Amniotic epithelial cell (primary cell): ENCODE data around the gene TSPAN11.

DNA sequence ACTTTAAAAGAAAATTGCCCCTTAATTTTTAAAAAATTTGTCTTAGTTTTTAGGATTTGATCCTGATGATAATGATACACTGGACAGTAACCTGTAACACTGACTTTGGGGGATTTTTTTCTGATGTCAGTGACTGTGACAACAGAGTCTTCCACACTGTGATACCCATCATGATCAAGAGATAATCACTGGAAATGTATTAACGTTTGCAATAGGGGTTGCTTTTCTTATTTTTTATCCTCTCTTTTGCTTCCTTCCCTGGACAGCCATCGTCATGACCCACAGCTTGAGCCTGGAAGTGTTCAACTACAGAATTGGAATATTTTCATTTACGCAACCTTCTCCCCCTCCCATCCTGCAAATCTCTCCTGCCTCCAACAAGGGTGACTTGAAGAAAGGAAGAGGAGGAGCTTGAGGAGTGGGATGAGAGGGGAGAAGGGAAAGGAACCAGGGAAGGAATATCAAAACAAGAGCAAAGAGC is 1.5 kb upstream of the MANSC4 start:
- RRBS = no CpG with 5 or more reads among the region's 3 CpGs

DNA sequence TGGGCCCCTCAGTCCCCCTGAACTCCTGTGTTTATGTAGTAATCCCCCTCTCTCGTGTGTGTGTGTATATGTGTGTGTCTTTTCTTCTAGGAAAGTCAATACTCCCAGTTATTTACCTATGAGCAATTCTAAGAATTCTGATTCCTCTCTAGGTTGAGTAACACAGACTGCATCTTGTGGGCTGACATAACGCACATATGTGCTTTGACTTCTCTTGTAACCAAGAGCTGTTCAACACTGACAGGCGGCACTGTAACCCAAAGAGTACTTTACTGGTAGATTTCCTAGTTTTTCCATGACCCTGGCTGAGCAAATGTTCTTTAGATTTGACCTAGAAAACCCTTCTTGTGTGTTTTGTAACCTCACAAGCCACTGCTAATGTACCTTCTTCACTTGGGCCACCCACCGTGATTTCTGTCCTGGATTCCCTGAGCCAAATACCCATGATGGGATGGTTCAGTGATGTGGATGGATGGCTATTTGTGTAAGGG is 15.0 kb upstream of the MANSC4 start:
- RRBS = no CpG with 5 or more reads among the region's 4 CpGs

- RRBS = no CpG with 5 or more reads among the region's 5 CpGs
Observed at GRCh38 chr12:28204536-28205273, 14.4 kb downstream of the CCDC91 start.

GRCh38 chr12:28302393-28303044 is 112.3 kb downstream of the CCDC91 start:
- RRBS = no CpG with 5 or more reads among the region's 1 CpG

- RRBS = 1% methylated on average over 15 of the region's 32 CpGs
Observed at GRCh38 chr12:29380340-29381041, 481 bp downstream of the ERGIC2 start.

DNA sequence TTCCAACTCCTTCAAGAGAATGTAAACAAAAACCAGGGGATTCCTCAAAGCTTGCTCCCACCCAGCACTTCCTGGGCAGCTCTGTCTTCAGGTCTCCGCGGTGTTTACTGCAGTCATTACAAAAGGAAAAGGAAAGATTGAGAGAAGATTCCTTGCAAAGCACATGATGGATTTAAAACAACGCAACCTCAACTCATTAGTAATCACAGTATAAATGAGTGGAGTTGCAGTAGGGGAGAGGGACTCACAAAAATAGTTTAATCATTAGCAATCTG is 49.6 kb upstream of the OVCH1 start:
- RRBS = no CpG with 5 or more reads among the region's 3 CpGs

DNA sequence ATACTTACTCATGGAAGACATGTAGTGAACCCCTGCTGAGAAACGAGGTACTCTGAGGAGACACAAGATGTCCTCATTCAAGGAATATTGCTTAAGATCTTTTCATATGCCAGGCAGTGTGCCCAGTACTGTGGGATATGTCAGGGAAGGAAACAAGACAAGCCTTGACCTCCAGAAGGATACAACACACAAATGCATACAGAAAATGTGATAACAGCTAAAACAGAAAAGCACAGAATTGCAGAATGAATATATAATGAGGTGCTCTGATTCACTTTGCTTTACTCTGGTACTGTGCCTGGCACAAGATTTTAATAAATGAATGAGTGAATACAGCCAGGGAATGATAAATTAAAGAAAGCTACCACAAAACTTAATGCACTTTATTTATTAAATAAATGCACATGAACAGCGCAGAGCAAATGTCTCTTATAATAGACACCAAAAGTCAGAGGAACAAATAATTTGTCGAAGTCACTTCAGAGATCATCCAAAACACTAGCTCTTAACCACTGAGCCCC is 75.7 kb downstream of the TMTC1 start:
- RRBS = no CpG with 5 or more reads among the region's 3 CpGs

DNA sequence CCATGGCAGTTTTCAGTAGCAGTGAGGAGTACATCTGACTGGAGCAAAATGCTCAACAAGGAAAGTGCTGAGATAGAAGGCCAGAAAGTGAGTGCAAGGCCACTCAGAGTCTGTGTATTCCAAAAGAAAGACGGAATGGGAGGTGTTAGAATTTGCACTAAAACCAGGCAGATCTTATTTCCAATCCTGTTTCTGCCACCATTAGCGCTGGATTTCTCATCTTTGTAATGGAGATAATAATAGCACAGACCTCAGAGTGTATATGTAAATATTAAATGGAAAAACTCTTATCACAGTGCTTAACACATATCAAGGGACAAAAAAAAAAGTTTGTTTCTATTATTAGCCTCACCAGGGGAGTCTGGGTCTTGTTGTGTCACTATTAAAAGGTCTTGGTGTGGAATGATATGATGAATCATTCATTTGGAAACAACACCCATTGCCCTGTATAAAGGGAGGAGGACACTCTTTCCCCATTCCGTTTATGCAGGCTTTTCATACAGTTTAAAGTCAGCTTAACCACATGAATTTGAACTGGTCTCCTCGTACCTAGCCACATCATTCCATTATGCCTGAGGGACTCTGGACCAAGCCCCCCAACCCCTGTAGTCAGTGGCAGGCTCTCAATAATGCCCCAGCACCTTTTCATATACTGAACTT is 349.6 kb downstream of the IPO8 start:
- RRBS = no CpG with 5 or more reads among the region's 4 CpGs

DNA sequence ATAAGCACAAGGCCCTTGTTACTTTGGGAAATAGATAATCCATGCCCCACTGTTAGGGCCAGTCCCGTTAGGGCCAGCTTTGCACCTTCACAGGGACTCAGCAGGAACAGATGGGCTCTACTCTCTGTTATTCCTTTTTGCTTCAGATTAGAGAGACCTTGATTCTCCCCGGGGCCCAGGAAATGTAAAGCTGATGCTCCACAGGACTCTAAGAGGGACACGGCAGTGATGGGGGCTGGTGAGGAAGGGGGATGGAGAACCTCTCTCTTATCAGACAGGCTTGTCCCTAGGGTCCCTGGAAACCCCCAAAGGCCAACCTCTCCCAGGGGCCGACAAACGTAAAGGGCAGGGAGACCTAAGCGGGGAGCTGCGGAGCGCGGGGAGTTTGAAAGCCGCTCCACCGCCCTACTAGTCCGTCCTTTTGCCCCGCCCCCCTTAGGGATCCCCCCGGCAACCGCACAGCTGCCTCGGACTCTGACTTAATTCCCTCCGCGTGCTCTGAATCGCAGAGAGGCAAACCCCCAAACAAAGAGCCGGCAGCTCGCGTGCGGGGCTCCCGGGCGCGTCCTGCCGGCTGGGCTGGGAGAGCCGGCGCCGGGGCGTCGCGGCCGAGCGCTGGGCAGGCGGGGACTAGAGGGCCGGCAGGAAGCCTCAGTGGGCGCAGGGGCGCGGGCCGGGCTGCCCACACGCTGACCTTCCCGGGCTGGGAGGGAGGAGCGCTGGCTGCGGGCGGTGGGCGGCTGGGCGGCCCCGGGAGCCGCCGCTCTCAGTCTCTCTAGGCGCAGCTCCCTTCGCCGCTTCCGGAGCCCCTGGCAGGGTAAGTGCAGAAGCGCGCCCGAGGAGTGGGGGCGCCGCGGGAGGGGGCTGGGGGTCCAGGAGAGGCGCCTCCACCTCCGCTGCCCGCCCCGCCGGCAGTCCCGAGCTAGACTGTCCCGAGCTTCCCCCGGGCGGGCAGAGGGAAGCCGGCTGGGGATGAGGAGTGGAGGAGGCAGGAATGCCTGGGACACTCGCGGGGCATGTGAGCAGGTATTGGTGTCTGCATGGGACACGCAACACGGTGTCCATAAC is at the start of gene TSPAN11:
TSS of gene TSPAN11 (plus strand) at position 769 of the 1,068 bp plus-strand sequence.
- RRBS = 4% methylated on average over 34 of the region's 75 CpGs

DNA sequence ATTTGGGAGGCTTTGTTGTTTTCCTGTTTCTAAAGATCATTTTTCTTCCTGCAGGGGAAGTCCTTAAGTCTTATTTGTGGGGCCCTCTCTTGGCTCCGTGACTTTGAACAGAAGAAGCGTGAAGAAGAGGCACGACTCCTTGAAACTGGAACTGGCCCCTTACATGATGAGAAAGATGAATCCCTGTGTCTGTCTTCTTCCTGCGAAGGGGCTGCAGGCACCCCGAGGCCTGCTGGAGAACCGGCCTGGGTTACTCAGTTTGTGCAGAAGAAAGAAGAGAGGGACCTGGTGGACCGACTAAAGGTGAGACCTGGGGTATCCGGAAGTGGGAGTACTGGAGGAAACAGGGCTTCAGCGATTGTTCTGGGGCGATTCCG is 10.1 kb downstream of the DDX11 start:
- RRBS = no CpG with 5 or more reads among the region's 11 CpGs

GRCh38 chr12:31426068-31426579 is 100.2 kb upstream of the SINHCAF start:
- RRBS = no CpG with 5 or more reads among the region's 5 CpGs

- RRBS = no CpG with 5 or more reads among the region's 6 CpGs
Observed at GRCh38 chr12:31650916-31651299, 8.6 kb upstream of the ETFBKMT start.

DNA sequence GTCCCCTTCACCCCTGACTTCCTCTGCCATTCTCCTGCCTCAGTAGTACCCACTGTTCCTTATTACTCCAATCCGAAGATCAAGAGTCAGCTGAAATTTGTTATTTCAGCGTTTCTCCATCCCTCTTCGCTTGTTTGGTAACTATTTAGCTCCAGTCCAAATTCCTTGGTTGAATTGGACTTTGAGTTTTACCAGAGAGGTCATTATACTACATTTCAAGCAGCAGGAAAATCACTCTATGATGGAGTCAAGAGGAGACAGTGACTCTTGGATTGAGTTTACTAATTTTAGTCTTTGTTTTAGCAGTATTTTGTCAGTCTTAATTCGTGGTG is 4.6 kb downstream of the ETFBKMT start:
- RRBS = no CpG with 5 or more reads among the region's 4 CpGs

- RRBS = no CpG with 5 or more reads among the region's 8 CpGs
Observed at GRCh38 chr12:31806905-31807523, 14.9 kb upstream of the H3-5 start.

- RRBS = no CpG with 5 or more reads among the region's 1 CpG
Observed at GRCh38 chr12:32546909-32547678, 132.0 kb upstream of the DNM1L start.

DNA sequence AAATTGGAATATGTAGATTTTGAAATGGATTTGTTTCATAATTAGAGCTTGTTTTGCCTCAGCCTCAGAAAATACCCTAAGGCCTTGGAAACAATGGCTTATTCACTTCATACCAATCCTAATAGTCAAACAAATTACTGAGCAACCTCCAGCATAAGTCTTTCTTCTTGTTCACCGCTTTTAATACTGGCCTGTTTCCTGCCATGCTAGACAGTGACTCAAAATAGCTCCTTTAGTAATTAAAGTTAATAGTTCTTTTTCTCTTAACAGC is 110.9 kb upstream of the DNM1L start:
- RRBS = no CpG with 5 or more reads among the region's 1 CpG

- RRBS = no CpG with 5 or more reads among the region's 3 CpGs
Observed at GRCh38 chr12:32612857-32613463, 66.1 kb upstream of the DNM1L start.

- RRBS = no CpG with 5 or more reads among the region's 7 CpGs
Observed at GRCh38 chr12:32753890-32754545, 1.7 kb downstream of the YARS2 start.

- RRBS = no CpG with 5 or more reads among the region's 4 CpGs
Observed at GRCh38 chr12:32987237-32987580, 90.6 kb upstream of the PKP2 start.

DNA sequence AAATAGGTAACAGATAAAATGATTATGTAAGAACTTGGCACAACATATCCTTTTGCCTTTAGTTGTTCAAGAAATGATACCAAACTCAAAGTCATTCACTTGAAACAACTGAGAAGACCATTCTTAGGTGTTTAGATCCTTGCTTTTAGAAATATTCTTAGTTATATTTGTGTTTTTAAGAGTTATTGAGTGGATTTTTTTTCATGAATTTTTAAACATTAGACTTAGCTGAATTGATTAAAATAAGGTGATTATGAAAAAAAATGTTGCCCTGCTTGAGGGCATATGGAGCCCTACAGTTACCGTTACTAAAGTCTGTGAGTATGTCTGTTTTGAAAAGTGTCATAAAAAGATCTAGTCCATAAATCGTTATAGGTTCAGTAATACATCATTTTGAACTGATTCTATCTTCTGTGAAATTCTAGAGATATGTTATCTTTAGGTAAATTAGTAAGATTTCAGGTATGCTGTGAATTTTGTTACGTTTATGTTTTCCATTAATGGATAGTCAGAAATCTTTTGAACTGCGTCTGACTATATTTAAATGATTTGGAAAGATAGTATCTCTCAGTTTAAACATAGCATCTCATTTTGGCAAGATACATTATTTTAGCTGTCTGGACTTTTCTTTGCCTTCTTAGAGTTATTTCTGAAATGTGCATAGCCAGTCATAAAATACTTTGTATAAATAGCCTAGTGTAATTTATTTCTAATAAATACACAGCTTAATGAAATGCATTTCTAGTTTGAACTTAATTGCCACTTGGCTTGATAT is 8.2 kb downstream of the ALG10 start:
- RRBS = no CpG with 5 or more reads among the region's 4 CpGs